ENCODE measurements around a stretch of chr2.

DNA sequence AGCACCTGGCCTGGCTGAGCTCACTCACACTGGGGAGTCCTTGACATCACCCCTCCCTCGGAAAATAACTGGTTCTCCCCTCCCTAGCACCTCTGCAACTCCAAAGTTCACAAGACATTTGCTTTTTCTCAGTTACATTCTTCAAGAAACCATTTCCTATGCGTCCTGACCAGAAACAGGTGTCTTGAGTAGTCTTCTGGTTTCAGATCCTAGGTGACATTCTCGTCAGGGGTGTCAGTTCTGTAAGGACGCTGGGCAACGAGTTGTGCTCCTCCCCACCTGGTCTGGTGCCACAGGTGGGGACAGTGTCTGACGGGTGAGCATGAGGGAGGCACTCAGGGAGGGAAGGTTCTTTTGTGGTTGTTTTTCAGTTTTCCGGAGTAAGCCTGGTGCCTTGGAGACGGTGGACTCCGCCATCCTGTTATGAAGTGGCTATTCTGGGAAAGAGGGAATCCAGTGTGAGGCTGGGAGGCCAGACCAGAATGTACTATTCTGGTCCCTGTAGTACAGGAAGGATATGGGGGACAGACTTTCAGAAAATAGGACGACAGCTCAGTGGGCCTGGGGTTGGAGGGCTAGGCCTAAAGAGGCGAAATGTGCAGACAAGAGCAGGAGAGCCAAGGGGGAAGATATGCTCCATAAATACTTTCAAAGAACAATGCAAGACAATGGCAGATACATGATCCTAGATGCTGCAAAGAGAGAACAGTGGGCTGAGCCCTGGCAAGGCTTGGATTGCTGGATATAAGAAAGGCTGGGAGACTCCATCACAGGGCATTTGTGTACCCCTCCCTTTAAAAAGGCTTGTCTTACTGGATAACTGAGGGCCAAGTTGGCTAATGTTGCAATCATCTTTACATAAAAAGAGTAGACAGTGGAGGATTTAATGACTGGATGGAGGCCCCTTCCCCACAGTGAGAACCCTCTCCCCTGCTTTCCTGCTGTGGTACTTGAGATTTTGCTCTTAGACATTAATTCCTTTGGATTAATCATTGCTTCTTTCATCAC lies 50.7 kb downstream of the EPAS1 start:
- RRBS = no CpG with 5 or more reads among the region's 11 CpGs

DNA sequence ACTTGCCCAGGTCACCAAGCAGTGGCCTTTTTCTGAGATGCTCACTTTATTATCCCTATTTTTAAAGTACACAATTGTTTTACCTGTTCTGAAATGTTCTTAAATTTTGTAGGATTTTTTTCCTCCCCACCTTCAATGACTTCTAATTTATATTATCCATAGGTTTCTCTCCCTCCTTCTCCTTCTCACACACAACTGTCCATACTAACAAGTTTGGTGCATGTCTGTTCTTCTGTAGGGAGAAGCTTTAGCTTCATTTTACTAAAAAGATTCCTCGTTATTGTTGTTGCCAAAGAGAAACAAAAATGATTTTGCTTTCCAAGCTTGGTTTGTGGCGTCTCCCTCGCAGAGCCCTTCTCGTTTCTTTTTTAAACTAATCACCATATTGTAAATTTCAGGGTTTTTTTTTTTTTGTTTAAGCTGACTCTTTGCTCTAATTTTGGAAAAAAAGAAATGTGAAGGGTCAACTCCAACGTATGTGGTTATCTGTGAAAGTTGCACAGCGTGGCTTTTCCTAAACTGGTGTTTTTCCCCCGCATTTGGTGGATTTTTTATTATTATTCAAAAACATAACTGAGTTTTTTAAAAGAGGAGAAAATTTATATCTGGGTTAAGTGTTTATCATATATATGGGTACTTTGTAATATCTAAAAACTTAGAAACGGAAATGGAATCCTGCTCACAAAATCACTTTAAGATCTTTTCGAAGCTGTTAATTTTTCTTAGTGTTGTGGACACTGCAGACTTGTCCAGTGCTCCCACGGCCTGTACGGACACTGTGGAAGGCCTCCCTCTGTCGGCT lies 87.8 kb downstream of the EPAS1 start:
- RRBS = no CpG with 5 or more reads among the region's 12 CpGs

GRCh38 chr2:46556554-46556866 lies 14.1 kb upstream of the ATP6V1E2 start:
- RRBS = no CpG with 5 or more reads among the region's 5 CpGs

GRCh38 chr2:46561195-46561475 lies 18.8 kb upstream of the ATP6V1E2 start:
- RRBS = no CpG with 5 or more reads among the region's 3 CpGs

- RRBS = no CpG with 5 or more reads among the region's 5 CpGs
Measured at GRCh38 chr2:46719508-46720118, 20.5 kb downstream of the SOCS5 start.

DNA sequence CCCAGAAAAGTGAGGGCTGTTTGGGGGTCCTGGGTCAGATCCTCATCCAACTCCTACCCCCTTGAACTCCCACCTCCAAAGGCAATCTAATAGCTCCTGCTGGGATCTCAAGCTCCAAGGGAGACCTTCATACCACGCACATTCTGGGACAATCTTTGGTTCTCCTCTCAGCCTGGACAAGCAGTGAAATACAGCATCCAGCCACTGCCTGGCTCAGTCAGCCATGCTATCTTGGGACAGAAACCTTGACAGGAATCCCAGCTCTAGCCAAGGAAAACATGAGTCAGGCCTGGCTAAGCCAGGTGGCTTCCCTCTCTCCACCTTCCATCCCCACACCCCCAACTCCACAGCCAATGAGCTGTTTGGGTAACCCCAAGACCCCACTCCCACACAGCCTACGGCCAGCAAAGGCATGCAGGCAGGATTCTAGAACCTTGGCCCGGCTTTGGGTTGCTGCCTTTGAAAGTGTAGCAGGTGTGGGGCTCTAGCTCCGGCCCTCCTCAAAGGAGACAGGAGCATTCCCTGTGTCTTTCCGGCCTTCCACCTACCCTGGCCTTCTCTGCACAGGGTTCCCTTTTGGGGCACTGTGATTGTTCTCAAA lies 64.9 kb downstream of the MCFD2 start:
- RRBS = 100% methylated on average over 2 of the region's 5 CpGs

DNA sequence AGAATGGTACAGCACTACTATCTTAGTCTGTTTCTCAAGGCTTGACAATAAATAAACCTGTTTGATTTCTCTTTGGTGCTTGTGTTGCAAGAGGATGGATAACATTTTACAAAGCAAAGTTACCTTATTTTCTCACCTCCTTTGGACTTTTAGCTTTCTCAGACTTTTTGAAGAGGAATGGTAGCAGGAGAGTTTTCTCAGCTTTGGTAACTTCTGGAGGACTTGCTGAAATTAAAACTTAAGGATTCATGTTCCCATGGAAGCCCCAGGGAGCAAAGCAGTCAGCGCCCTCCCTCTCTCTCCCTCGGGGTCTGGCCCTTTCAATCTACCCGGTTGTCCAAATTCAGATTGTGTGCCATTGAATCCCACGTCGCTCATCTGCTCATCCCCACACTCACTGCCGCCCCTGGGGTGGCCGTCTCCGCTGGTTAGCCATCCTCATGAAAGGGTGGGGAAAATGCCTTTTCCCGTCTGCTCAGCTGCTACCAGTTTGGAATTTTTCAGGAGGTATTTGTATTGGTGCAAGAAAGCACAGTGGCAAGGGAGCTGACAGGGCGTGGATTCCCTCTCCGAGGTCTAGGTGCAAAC lies 27.2 kb downstream of the MCFD2 start:
- RRBS = no CpG with 5 or more reads among the region's 11 CpGs

DNA sequence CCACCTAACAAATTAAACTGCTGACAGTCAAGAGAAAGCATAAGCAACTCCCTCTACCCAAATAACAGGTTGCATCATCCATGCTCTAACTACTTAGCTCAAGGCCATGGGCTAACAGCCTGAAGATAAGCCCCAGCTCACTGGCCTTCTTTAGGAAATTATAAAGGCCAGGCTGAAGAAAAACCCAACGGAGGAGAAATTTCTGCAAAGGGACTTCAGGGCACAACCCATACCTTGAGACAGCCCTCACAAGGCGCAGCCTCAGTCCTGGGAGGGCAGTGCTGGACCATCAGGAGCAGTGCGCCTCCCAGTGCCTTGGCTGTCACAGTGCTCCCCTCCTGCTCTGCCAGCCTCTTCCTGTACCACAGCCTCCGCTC lies 2.2 kb downstream of the MCFD2 start:
- RRBS = no CpG with 5 or more reads among the region's 4 CpGs

GRCh38 chr2:46978545-46979284 lies 37.7 kb downstream of the TTC7A start:
- RRBS = no CpG with 5 or more reads among the region's 11 CpGs

DNA sequence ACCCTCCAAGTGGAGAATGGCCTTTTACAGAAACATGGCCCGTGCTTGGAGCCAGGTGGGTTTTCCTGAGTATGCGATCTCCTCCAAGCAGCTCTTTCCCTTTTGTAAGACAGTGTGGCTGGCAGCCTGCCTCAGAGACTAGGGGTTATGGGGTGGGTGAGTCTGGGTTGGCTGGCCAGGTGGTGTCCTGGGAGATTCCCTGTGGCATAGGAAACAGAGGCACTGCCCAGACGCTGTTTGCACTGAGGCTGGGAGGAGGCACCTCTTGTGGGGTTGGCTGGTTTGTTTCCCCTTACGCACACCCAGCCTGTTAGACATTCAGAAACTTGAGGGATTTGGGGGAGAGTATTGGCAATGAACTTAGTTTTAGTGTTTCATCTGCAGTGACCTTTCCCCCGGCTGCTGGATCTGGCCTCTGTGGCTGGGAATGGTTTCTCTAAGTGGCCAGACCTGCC lies 56.9 kb downstream of the TTC7A start:
- RRBS = no CpG with 5 or more reads among the region's 5 CpGs

DNA sequence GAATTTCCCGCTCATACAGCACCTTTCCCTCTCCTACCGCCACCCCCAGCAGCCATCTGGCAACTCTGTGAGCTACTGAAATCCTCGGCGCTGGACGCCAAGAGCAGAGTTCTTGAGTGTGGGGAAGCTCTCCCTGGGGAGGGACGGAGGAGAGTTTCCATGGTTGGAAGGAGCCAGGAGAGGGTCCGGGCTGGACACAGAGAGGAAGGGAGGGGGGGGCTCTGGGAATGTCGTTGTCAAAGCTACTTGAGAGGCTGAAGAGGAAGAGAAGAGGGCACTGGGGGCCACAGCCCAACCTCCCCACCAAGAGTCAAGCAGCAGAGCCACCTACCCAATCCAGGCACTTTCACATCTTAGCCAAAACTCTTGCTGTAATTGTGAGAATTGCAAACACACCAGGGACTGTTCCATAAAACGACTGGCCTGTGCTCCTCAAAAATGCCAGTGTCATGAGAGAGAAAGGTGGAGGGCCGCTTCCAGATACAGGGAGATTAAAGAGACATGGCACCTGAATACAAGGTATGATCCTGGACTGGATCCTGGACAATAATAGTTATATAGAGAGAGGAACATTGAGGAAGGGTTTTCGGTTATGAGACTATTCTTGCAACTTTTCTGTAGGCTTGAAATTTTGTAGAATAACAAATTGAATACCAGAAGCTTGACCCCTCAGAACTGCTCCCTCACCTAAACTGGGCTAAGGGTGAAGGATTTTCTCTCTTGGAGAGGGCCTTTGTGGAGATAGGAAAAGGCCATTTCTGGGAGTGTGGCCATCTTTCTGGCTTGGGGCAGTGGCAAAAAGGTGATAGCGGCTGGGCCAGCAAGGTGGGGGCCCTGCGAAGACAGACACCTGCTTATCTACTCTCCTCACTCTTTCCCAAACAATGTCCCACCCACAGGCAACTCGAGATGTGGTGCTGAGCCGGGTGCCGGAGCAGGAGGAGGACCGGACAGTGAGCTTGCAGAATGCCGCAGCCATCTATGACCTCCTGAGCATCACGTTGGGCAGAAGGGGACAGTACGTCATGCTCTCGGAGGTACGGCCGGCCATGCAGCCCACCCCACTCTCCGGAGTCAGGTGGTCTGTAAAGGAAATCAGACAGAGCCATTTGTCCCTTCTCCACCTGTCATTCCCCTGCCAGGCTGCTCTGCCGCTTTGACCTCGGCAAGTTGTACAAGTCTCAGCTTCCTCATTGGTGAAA lies 64.4 kb downstream of the TTC7A start:
- RRBS = no CpG with 5 or more reads among the region's 26 CpGs

- RRBS = no CpG with 5 or more reads among the region's 20 CpGs
Measured at GRCh38 chr2:47007042-47007828, 66.2 kb downstream of the TTC7A start.

DNA sequence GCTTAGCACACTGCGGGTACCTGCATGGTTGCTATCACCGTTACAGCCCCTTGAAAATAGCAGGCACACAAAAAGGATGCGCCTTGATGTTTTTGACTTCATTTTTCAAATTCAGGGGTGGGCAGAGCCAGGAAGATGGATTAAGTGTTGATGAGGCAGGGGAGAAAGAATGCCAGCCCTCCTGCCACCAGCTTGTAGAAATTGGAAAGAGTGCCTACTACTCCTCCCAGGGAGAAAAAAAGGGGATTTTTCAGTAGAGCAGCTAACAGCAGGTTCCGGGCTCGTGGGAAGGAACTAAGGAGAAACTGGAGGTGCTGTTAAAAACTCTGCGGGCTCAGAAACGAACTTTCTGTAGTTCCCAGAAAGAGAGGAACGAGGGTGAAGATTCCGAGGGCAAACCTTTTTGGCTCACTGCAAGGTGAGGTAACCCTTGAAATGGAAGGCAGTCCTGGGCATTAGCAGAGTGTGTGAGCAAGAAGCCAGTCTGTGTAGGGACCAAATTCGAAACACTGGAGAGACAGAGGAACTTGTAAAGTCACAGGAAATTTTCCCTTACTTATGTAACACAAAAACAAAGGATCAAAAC lies 74.7 kb downstream of the TTC7A start:
- RRBS = no CpG with 5 or more reads among the region's 10 CpGs

GRCh38 chr2:47056179-47057147 lies 98.6 kb downstream of the STPG4 start:
- RRBS = no CpG with 5 or more reads among the region's 16 CpGs

- RRBS = no CpG with 5 or more reads among the region's 10 CpGs
Measured at GRCh38 chr2:47058111-47058982, 96.8 kb downstream of the STPG4 start.

- RRBS = no CpG with 5 or more reads among the region's 28 CpGs
Measured at GRCh38 chr2:47071864-47072625, 83.1 kb downstream of the STPG4 start.

- RRBS = 58% methylated on average over 3 of the region's 7 CpGs
Measured at GRCh38 chr2:47226582-47227304, 50.4 kb upstream of the CALM2 start.

DNA sequence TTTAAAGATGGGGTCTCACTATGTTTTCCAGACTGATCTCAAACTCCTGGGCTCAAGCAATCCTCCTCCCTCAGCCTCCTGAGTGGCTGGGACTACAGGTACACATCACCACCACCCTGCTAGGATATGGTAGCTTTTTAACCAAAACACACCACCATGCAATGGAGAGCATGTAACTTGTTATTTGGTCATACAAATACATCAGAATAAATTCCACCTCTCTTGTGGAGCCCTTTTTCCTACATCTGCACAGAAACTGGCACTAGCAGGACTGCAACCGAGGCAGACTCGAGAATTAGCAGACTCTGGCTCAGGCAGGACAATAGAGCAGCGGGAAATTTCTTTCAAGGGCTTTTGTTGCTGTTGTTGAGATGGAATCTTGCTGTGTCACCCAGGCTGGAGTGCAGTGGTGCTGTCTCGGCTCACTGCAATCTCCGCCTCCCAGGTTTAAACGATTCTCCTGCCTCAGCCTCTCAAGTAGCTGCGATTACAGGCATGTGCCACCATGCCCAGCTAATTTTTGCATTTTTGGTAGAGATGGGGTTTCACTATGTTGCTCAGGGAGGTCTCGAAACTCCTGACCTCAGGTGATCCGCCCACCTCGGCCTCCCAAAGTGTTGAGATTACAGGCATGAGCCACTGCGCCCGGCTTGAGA lies 34.8 kb upstream of the EPCAM start:
- RRBS = no CpG with 5 or more reads among the region's 12 CpGs

- RRBS = no CpG with 5 or more reads among the region's 9 CpGs
Measured at GRCh38 chr2:47373366-47374211, 4.5 kb downstream of the EPCAM start.

DNA sequence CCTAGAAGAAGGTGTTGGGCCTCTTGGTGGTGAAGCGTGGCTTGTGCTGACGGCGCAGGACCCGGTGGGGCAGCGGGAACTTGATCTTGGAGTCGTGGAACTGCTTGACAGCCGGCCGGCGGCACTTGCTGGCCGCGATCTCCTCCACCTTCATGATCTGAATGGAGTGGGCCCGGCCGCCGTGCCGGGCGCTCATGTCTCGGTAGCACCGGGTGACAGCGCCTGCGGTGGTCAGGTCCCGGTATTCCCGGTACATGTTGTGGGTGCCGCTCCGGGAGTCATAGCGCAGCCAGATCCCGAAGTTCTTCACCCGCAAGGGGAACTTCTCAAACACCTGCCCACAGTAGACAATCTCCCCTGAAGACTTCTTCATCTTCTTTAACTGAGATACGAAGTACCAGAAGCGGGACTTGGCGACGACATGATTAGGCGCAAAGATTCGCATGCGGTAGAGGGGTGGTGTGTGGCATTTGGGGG lies 92.2 kb upstream of the MSH6 start:
- RRBS = no CpG with 5 or more reads among the region's 34 CpGs